Measurements from ENCODE around the gene ADPRS.

DNA sequence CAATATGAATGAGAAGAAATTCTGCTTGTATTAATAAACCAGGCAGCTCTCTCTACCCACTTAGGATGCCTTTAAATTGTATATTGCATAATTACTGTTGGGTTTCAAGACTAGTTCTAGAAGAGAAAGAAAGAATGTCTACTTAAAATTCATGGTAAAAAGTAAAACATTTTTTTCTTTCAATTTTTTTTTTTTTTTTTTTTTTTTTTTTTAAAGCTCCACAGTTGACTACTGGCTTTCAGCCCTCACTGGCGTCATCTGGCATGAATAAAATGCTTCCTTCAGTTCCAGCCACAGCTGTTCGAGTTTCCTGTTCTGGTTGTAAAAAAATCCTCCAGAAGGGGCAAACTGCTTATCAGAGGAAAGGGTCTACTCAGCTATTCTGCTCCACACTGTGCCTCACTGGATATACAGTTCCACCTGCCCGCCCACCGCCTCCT is 101.7 kb downstream of the ZMYM4 start:
- RRBS = no CpG with 5 or more reads among the region's 4 CpGs

- RRBS = no CpG with 5 or more reads among the region's 7 CpGs
Measured at GRCh38 chr1:35501117-35501779, 56.0 kb downstream of the KIAA0319L start.

DNA sequence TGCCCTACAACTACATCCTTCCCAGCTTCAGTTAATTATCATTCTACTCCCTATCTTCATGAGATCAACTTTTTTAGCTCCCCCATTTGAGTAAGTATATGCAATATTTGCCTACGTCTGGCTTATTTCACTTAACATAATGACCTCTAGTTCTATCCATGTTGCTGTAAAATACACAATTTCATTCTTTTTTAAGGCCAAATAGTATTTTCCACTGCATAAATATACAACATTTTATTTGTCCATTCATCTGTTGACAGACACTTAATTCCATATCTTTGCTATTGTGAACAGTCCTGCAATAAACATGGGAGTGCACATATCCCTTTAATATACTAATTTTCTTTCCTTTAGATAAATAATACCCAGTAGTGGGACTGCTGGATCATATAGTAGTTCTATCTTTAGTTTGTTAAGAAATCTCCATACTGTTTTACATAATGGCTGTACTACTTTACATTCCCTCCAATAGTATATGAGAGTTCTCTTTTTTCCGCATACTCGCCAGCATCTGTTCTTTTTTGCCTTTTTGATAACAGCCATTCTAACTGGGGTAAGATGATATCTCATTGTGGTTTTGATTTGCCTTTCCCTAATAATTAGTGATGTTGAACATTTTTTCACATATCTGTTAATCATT is 32.1 kb downstream of the KIAA0319L start:
- RRBS = no CpG with 5 or more reads among the region's 3 CpGs

GRCh38 chr1:35554854-35555347 is 2.3 kb downstream of the KIAA0319L start:
- RRBS = no CpG with 5 or more reads among the region's 4 CpGs

GRCh38 chr1:35576681-35577283 is 3.7 kb downstream of the TFAP2E start:
- RRBS = no CpG with 5 or more reads among the region's 60 CpGs

- RRBS = 21% methylated on average over 1 of the region's 24 CpGs
Measured at GRCh38 chr1:35640236-35641127, 844 bp downstream of the PSMB2 start.

- RRBS = no CpG with 5 or more reads among the region's 13 CpGs
Measured at GRCh38 chr1:35708450-35709085, 10.1 kb downstream of the C1orf216 start.

DNA sequence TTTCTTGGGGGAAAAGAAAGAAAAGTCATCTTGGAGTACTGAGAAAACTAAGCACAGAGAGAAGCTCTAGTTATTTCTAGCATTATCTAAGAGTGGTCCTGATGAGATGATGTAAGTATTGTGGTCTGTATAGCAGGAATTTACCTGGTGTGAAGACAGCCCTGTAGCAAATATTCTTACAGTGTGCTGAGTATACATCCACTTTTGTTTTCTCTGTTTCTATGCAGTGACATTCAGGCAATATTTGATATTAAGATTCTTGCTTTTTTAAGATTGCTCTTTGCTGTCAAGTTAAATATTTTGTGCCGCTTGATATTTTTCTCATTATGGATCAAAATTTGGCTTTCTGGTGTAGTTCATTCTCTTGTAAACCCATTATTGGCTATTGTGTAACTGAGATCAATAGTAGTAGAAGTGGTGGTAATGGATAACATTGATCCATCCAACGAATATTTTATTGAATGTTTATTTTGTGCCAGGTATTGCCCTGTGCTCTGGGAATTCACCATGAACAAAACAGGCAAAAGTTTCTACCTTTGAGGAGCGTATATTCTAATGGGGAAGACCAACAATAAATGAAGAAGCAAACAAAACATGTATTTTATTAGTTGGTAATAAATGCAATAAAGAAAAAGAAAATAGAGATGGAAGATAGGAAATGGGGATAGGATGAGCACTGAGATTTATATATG is 9.8 kb downstream of the AGO4 start:
- RRBS = no CpG with 5 or more reads among the region's 3 CpGs

GRCh38 chr1:36088201-36089546 is at the start of gene ADPRS:
Gene ADPRS (plus strand): TSS chr1:36088892.
- RRBS = 4% methylated on average over 48 of the region's 103 CpGs

- RRBS = no CpG with 5 or more reads among the region's 7 CpGs
Measured at GRCh38 chr1:36093789-36094366, 5.2 kb downstream of the ADPRS start.

GRCh38 chr1:36108926-36109564 is 16.0 kb downstream of the COL8A2 start:
- RRBS = no CpG with 5 or more reads among the region's 13 CpGs

DNA sequence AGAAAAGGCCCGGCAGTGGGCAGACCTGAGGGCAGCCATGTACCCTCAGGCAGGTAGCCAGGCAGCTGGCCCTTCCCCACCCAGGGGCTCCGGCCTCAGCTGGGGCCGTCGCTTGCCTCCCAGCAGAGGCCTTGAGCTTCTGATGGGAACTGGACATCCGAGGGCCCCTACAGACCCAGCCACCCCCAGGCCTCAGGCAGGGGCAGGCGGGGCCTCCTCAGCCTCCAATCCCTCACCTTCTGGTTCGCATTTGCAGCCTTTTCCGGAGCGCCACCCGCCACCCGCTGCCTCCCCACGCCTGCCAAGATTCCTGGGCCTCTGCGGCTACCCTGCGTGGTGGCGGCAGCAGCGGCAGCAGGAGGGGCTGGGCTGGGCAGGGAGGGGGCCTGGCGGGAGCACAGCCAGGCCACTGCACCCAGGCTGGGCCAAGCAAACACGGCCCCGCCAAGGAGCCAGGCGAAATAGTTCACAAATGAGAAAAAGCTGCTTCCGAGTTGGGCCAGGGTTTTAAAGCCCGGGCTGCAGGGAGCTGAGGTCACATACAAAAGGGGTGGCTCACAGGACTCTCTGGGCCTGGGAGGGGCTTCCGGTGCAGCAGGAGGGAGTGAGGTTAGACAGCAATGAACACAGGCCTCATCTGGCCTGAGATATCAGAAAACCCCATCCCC is 9.9 kb downstream of the COL8A2 start:
- RRBS = 87% methylated on average over 4 of the region's 23 CpGs

DNA sequence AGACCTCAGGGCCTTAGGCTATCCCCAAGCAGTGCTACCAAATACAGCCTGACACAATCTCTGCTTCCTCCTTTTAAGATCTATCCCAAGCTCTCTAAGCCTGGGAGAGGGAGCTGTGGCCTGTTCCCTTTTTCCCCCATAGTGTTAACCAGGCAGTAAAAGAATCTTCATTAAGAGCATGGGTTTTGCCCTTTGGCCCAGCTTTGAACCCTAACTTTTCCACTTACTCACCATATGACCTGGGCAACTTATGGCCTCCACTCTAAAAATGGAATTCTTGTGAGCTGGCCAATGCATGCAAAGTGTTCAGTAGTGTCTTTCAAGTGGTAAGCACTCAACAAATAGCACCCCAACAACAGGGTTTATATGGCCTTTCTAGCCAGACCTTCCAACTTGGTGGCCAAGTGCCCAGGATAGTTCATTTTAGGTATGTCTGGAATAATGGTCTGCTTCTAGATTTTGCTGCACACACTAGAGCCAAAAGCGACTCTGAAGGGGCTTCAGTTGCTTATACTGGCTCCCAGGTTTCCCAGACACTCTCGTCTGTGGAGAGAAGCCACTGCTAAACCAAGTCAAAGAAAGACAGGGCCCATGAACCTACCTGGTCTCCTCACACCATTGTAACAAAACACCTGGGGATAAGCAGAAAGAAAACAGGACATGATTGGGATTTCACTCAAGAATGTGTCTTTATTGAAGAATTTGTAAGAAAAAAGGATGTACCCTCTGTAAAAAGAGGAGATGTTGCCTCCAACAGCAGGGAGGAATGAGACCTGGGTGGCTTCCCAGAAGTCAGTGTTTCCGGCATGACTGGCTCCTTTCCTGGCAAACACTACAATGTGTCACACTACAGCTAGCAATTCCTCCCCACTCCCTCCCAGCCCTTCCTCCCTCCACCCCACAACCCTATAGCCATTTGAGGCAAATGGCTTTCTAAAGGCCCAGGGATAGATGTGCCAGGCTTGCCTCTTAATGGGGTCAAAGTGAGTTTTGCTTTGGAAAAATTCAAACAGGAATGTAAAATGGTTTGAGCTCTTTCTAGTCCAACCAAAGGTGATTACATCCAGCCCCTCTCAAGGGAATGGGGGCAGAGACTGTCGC is 11.2 kb upstream of the COL8A2 start:
- RRBS = no CpG with 5 or more reads among the region's 4 CpGs

DNA sequence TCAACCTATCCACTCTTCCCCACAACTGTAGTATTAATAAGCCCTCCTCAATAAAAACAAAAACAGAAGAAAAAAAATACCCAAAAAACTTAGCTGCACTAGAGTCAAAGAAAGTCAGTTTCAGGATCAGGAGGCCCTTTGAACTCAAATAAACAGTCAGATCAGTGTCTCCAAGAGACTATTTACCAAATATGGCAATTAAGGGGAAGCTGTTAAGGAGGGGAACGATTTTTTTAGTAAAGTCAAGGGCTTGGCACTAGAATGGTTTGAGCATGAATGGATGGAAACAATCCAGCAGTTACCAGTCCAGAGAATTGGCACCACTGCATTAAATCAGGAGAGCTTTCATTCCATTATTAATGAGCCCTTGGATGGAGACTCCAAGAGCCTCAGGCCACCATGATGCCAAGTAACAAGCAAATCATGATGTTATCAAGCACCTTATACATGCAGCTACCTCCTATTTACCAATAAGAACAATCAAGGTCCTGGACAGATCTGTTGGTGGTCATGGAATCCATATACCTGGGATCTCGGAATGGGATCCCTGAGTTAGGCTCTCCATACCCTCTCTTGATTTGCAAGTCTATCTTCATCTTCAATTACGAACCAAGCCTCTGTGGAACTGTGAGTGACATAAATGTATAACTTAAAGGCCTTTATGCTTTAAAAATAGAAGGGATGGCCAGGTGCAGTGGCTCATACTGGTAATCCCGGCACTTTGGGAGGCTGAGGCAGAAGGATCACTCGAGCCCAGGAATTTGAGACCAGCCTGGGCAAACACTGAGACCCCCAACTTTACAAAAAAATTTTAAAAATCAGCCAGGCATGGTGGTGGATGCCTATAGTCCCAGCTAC is 7.0 kb downstream of the TRAPPC3 start:
- RRBS = no CpG with 5 or more reads among the region's 5 CpGs

- RRBS = no CpG with 5 or more reads among the region's 5 CpGs
Measured at GRCh38 chr1:36157400-36157932, 1.5 kb downstream of the MAP7D1 start.

DNA sequence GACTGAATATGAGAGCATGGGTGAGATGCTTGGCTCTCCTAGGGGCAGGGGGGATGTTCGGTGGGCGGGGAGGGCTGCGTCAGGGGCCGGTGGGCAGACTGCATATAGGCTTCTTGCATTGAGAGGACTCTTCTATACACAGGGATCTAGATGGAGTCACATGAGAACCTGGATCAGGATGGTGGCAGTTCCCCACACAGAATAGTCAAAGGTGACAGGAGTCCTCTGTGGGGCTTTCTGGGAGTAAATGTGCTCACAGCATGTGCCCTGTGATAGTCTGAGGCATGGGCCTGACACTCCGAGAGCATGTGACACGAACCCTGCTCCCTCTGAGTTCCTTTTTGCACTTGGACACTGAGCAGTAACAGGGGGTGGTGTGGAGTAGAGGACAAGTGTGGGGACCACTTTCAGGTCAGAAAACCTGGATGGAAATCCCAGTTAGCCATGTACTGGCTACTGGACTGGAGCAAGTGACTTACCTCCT is 2.2 kb downstream of the MAP7D1 start:
- RRBS = no CpG with 5 or more reads among the region's 6 CpGs

- RRBS = no CpG with 5 or more reads among the region's 5 CpGs
Measured at GRCh38 chr1:36301238-36301913, 4.8 kb upstream of the SH3D21 start.

DNA sequence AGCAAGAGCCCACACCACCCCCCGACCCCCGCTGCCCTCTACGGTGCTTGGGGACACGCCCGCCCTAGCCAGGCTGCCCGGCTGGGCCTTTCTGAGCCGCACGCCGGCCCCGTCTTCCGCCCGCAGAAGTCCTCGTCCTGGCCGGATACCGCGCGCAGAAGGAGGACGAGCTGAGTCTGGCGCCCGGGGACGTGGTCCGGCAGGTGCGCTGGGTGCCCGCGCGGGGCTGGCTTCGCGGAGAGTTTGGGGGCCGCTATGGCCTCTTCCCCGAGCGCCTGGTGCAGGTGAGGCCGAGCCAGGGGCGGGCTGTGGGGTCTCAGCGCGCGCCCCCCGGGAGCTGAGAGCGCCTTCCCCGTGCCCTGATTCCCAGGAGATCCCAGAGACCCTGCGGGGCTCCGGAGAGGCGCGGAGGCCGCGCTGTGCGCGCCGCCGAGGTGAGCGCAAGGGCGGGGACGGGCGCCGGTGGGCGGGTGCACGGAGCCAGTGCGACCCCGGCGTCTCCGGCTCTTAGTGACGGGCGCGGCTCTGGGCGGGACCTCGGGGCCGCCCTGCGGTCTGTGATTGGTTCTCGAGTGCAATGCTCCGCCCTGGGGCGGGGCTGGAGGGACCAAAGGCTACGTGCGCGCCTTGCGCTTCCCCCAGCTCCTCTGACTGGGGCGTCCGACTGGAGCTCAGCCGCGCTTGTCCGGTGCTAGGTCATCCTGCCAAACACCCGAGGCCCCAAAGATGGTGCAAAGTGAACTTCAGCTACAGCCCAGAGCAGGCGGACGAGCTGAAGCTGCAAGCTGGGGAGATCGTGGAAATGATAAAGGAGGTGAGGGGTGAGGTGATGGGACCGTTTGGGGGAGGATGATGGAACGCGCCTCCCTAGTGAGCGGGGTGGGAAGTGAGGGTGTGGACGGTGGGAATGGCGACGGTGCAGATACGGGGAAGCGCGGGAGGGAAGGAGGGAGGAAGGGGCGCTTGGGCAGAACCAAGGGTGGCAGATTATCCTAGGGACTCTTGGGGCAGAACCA is 612 bp downstream of the SH3D21 start:
- RRBS = 3% methylated on average over 30 of the region's 94 CpGs

DNA sequence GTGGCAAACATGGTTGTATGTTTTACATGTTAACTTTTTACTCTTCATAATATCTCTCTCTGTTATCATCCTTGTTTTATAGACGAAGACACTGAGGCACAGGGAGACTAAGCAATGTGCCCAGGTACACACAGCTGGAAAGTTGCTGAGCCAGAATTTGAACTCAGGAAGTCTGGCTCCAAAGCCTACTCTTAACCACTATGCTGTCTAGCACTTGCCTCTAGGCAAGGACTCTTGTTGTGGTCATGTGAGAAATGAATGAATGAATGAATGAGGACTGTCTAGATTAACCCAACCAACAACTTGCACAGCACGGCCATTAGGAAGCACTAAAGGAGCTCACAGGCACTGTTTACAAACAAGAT is 1.3 kb downstream of the STK40 start:
- RRBS = no CpG with 5 or more reads among the region's 2 CpGs

DNA sequence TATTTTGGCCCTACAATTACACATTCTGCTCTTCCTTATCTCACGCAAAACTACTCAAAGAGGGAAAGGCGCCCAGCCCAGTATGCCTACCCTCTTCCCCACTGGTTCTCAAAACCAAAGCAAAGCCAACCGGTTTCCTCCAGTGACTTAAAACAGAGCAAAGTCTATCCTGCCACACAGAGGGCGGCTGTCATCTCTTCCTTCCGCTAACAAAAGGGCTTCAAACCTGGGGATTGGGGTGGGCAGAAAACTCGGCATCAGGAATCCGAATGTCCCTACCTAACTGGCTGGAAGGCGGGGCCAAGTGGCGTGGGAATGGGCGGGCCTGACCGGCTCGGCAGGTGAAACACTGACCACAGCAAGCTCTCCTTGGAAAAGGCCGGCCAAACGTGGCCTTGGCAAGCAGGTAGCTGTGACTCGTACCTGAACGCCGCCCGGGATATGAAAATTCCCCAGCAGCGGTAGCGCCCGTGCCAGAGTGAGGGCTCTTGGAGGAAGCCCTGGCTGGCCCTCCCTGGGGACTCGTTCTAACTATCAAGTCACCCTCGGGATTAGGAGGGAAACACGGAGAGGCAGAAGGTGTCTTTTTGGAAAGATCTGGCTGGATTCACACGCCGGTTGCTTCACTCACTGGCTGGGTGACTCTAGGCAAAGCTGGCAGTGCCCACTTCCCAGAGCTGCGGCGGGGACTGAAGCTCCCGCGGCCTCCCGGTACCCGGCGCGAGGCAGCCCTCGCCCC is 746 bp downstream of the STK40 start:
- RRBS = 5% methylated on average over 14 of the region's 35 CpGs